ENCODE measurements around a stretch of chr6.

DNA sequence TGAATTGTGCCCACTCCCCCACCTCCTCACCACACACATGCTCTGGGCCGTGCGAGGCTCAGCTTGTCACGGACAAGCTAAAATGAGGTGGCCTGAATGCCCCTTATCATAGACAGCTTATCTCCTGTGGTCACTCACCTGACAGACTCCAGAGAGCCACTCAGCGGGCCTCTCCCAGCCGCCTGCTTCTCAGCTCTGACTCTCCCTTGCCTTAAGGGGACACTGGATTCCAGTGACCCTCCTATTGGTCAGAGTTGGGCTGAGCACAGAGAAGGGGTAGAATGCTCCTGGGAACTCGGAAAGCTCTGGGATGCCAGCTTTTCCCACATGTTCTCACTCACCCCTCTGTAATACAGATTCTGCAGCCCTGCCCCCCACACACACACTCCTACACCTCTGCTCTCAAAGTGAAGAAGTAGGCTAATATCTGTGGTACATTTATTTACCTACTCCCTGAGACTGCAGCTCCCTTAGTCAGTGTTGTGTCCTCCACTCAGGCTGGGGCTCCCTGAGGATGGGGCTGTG, 167.5 kb downstream of the VEGFA start:
- PRO-cap: no peak

DNA sequence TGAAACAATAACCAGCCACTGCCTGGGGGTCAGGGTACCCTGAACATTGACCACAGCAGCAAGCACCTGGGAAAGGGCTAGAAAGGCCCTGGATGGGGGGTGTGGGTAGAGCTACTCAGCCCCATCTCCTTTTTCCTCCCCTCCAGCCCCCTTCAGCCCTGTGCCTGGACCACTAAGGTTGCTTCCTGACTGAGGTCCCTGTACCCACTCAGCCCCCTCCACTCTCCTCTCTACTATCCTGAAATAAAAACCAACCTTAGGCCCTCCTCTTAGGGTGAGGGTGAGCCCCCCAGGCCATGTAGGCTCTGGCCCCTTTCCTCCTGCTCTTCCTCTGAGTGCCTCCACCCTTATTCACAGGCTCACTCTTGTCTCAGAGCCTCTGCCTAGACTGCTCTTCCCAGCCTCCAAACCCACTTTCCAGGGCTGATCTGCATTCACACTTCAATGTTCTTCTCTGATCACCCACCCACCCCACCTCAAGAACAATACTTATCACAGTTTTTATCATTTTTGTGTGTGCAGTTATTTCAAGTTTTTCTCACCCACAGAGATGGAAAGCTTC, 161.1 kb downstream of the MRPL14 start:
- PRO-cap: no peak

- PRO-cap: no peak
Measured at GRCh38 chr6:44053980-44054560, 73.2 kb downstream of the MRPL14 start.

DNA sequence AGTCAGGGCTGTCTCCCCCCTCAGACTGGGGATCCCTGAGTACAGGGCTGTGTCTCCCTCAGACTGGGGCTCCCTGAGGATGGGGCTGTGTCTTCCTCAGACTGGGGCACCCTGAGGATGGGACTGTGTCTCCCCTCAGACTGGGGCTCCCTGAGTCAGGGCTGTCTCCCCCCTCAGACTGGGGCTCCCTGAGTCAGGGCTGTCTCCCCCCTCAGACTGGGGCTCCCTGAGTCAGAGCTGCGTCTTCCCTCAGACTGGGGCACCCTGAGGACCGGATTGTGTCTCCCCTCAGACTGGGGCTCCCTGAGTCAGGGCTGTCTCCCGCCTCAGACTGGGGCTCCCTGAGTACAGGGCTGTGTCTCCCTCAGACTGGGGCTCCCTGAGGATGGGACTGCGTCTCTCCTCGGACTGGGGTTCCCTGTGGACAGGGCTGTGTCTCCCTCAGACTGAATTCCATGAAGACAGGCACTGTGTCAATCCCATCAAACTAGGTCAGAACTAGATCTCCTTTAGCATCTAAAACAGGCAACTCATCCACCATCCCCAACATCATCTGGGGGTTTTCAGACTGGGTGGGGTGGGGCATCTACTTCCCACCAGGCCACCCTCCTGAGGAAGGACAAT, 60.7 kb downstream of the MRPL14 start:
- PRO-cap: no peak

DNA sequence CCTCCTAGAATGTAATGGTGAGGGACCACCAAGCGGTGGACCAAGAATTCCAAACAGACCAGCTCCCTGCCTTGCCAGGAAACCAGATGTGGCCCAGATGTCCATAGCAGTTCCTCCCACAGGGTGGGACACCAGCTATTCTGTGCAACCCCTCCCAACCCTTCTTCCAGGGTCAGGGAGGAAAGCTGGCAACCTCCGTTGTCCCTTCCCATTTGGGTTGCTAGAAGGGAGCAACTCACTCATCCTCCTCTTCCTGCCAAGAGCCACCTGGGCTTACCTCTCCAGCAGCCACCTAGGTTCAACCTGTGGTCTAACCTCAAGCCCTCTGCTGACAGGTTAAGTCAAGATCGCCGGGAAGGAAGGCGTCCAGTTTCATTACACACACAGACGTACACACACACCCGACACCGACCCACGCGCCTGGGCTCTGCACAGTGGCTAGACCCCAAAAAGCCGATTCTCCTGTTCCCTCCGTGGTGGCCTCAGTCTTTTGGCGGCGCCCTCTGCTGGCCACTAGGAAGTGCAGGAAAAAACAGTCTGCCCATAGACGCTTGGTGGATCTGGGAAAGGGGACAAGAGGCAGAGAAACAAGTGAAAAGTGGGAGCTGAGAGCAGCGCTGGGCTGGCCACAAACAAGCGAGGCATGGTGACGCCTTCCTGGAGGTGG, 52.9 kb downstream of the MRPL14 start:
- PRO-cap: bidirectional peak, plus-strand start at position 546 of the sequence, minus-strand start at position 431 of the sequence

DNA sequence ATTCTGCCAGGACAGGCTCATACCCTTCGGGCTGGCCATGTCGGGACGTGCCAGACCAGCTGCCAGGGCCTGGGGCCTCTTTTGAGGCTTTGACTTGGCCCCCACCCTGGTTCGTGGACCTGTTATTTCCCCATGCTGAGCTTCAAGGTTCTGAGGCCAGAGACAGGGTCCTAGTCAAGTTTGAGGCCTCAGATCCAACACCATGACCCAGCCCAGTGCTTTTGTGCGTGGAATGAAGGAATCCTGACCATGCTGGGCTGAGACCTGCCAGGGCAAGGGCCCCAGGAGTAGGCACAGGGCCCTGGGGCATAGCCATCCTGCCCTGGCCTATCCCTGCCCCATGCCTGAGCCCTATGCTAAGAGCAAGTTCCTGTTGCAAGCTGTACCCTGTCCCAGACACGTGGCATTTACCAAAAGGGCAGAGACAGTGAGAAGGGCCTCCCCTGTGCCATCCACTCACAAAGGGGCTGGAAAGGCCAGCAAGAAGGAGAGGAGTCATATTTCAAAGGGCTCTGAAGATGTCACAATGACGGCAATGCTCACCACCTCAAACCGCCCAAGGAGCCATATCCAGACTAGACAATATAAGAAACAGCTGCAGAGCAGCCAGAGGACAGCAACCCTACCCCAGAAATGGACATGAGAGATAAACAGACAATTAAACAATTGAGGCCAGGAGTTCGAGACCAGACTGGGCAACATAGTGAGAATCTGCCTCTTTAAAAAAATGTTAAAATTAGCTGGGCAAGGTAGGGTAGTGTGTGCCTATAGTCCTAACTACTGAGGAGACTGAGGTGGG, 42.7 kb downstream of the MRPL14 start:
- PRO-cap: unidirectional peak, minus-strand start at position 355 of the sequence

GRCh38 chr6:44116488-44117176, 10.6 kb downstream of the MRPL14 start:
- PRO-cap: no peak

- PRO-cap: no peak
Measured at GRCh38 chr6:44122651-44123590, 4.3 kb downstream of the MRPL14 start.

- PRO-cap: no peak
Measured at GRCh38 chr6:44136251-44136642, 8.9 kb downstream of the TMEM63B start.

DNA sequence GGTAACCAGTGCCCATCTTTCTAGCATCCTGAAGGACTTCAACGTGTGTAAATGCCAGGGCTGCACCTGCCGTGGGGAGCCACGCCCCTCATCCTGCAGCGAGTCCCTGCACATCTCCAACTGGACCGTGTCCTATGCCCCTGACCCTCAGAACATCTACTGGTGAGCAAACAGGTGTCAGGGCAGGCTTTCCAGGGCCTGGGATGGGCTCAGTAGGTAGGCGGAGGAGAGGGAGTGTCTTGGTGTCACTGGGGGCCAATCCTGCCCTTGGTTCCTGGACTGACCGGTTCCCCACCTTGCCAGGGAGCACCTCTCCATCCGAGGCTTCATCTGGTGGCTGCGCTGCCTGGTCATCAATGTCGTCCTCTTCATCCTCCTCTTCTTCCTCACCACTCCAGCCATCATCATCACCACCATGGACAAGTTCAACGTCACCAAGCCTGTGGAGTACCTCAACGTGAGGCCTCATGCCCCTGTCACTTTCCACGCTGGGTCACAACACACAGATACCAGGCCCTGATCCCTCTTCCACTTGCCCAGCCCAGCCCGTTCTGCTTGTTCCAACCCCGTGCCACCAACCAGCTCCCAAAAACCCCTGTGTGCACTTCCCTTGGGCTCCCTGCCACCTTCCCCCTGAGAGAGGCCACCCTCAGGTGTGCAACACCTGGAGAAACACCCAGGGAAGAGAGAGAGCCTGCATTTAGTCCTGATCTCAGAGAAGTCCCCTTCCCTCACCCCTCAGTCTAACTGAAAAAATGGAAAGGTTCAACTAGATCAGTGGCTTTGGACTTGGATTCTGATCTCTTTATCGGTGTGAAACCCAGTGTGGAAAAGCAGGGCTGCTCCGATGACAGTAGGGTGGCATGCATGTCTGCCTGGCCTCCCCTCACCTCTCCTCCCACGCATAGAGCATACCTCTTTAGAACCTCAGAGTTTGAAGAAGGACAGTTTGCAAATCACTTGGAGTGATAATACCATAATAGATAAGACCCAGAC, 9.8 kb upstream of the CAPN11 start:
- PRO-cap: no peak

- PRO-cap: no peak
Measured at GRCh38 chr6:44170062-44170261, 11.3 kb downstream of the CAPN11 start.

DNA sequence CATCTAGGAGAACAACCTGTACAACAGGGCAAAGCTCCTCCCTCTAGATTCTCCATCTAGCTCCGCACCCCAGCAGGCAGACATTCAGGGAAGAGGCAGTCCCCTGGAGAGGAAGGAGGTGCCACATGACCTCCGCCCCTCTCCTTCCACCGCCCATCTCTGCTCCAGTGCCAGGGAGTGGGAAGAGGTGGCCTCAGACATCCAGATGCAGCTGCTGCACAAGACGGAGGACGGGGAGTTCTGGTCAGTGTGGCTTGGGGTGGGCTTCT, 17.7 kb downstream of the CAPN11 start:
- PRO-cap: no peak

DNA sequence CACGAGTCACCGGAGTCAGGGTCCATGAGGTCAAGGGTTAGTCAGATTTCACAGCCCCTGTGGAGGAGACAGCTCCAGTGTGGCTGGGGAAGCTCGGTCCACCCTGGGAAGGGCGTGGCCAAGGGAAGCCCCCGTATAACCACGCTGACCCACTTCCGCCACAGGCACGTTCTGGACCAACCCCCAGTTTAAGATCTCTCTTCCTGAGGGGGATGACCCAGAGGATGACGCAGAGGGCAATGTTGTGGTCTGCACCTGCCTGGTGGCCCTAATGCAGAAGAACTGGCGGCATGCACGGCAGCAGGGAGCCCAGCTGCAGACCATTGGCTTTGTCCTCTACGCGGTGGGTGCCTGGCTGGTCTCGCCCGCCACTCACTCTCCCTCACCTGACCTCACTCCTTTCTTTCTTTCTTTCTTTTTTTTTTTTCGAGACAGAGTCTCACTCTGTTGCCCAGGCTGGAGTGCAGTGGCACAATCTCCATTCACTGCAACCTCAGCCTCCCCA, 18.5 kb downstream of the CAPN11 start:
- PRO-cap: no peak

DNA sequence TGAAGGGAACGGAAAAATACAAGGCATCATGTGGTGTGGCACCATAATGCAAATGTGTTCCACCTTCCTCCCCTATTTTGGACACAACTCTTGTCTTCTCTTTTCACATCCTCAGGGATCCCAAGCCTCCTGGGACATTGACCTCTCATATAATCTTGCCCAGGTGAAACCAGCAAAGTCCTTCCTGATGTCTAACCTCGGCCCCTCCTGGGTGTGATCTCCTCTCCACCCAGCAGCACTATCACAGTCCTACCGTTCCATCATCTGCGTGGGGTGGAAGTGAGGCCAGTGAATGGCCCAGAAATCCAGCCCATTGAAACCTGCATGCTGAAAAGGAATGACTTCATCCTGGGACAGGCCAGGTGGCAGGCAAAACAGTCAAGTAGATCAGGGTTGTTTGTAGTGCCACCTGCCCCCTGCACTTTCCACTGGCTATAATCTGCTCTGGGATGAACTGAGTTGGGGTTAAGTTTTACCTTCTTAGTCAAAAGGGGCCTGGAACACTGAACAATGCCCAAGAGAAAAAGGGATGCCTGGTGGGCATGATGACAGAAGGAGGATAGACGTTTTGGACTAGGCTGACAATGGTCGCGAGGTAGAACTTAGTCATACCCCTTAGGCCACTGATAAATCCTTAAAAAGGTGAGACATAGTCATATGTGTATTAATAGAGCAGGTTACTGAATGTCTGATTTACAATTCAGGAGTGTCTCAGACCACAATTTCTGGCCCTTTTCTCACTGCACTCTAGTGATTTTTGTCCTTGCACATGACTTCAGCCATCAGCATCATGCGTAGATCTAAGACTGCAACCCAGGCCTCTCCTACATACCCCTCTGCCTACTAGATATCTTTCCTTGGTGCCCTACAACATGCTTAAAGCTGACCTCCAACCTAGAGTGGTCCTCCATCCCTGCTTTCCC, 8.1 kb upstream of the HSP90AB1 start:
- PRO-cap: no peak

- PRO-cap: bidirectional peak, plus-strand start at chr6:44246669, minus-strand start at chr6:44246687
Measured at GRCh38 chr6:44245672-44246747, 891 bp upstream of the HSP90AB1 start.

DNA sequence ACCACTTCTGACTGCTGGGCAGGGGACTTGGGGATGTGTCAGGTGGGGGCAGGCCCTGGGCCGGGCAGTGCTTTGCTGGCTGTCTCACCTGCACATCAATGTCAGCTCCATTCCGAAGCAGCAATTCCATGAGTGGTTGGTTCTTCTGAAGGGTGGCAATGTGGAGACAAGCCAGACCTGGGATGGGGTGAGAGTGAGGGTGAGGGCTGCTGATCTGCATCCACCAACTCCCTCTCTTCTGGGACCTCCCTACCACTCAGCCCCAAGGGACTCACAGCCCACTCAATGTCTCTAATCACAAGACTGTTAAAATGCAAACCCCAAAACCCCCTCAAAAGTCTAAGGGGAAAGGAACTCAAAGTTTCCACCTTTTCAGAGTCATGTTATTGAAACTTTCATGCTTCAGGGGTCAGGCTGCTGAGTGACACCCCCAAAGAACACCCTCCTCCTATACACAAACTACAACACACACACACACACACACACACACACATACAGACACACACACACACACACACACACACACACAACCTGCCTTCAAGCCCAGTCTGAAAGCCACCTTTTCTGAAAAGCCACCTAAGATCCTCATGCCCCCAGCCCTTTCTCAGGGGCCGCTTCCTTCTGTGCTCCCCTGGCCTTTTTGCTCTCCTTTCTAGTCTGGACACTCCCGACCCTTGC, 3.2 kb upstream of the SLC35B2 start:
- PRO-cap: no peak

DNA sequence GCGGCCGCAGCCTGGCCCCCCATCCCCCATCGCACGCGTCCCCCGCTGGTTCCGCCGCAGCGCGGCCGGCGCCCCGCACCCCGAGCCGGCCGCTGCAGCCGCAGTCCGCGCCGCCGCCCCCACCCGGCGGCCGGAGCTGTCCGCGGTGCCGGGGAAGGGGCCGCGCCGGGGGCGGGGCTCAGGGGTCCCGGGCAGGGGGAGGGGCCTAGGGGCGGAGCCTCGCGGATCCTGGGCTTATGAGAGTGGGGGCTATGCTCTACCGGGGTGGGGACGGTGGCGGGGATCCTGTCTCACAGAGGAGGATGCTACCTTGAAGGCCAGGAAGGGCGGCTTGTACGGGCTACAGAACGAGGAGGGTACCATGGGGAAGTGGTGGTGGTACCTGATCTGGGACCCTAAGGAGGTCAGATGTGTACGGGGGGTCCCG, 671 bp downstream of the TMEM151B start:
- PRO-cap: no peak

- PRO-cap: no peak
Measured at GRCh38 chr6:44298752-44299831, 1.6 kb upstream of the TCTE1 start.

GRCh38 chr6:44328205-44328705, 14.2 kb upstream of the SPATS1 start:
- PRO-cap: no peak

- PRO-cap: no peak
Measured at GRCh38 chr6:44332378-44333090, 9.9 kb upstream of the SPATS1 start.